Measurements from ENCODE around the genes PAK4, SAMD4B, SELENOV and LEUTX.

GRCh38 chr19:38851697-38852214, 2.0 kb upstream of the HNRNPL start:
- PRO-cap, 4 experiments: peak in 4 of 4 experiments; most common plus-strand start chr19:38852082 (in 2); most common minus-strand start chr19:38851908 (in 4)
- RAMPAGE, long total RNA, 2 experiments: no peak in any of the 2 experiments
- RRBS: 1% methylated on average over 15 of the region's 61 CpGs

DNA sequence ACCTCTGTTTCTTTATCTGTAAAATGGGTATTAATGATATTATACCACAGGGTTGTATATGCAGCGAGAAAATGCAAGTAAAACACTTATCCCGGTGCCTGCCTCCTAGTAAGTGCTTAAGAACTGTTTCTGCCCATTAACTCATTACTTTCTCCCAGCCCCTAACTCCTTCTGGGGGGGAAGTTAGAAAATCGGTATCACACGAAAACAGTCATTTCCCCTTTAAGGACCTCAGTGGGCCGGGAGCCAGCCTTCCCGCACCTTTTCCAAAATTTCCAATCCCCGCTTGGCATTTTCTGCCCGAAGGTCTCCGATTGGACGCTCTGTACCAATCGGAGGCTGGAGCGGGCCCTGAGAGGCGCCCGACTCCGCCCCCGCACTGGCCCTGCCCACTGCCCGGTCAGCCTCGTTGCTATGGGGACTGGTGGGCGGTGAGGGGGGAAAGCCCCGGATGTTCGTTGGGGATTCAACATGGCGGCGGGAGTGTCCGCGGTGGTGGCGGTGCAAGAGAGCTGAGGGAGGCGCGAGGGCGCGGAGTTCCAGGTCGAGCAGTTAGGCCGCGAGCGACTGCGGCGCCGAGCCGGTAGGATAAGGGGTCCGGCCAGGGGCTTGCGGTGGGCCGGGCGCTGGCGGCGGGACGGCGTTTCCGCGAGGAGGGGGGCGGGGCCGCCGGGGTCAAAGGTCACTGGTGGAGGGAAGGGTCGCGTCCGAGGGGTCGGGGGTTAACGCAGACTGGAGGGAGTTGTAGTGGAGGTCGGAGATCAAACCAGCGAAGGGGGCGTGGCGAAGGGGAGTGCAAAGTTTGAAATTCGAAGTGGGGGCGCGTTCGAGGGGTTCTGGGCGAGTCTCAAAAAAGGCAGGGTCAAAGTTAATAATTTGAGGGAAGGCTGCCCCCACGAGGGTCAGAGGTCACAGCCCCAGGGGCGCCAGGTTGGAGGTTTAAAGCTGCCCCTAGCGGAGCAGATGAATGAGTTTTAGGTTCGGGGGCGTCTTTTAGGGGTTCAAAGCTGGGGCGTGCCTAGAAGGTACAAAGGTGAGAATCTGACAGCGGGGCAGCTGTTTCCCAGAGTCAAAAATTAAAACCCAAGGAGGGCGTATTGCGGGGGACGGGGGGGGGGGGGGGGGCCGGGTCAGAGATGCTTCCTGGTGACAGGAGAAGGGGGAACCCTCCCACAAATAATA, at the start of gene PAK4:
Gene PAK4 (plus strand): TSS at position 450 of the 1,182 bp plus-strand sequence.
- PRO-cap, 4 experiments: peak in 4 of 4 experiments; most common plus-strand start position 469 of the sequence (in 4); most common minus-strand start position 233 of the sequence (in 1)
- RAMPAGE, long total RNA, 2 experiments: start-site peak on the plus strand in 1 of 2 experiments, centred at position 458 of the sequence, 155 reads per replicate
- RRBS: 2% methylated on average over 15 of the region's 76 CpGs

GRCh38 chr19:39131265-39132084, 5.9 kb downstream of the PAK4 start:
- PRO-cap, 4 experiments: no peak in any of the 4 experiments
- RAMPAGE, long total RNA, 2 experiments: no peak in any of the 2 experiments
- RRBS: 28% methylated on average over 2 of the region's 28 CpGs

DNA sequence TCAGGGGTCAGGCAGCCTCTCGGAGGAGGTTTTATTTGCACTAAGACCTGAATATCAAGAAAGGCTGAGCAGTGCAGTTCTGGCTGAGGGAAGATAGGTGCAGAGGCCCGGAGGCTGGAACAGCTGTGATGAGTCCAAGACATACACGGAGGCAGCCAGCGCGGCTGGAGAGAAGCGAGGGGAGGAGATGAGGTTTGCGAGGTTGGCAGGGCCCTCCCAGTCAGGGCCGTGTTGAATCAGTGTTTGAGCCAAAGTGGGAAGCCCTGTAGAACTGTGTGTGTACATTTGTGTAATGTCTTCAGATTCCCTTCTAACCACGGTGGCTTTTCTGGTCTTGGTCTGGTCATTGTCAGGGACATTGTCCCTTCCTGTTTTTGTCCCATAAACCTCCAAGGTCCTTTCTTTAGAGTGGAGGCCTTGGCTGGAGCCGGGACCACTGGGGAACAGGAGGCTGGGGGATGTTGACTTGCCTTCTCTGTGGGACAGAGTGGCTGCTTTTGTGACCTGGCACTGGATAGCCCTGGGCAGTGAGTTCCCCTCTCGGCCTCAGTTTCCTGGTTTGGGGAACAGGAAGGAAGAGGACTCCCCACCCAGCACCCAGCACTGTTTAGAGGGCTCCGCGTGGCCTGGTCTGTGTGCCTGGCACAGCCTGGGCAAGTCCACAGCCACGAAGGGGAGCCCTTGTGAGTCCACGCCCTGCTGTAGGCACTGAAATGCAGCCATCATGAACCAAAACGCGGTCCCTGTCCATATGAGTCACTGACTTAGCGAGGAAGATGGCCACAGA, 35.1 kb downstream of the PAK4 start:
- PRO-cap, 4 experiments: no peak in any of the 4 experiments
- RAMPAGE, long total RNA, 2 experiments: no peak in any of the 2 experiments
- RRBS: no CpG with 5 or more reads among the region's 18 CpGs

DNA sequence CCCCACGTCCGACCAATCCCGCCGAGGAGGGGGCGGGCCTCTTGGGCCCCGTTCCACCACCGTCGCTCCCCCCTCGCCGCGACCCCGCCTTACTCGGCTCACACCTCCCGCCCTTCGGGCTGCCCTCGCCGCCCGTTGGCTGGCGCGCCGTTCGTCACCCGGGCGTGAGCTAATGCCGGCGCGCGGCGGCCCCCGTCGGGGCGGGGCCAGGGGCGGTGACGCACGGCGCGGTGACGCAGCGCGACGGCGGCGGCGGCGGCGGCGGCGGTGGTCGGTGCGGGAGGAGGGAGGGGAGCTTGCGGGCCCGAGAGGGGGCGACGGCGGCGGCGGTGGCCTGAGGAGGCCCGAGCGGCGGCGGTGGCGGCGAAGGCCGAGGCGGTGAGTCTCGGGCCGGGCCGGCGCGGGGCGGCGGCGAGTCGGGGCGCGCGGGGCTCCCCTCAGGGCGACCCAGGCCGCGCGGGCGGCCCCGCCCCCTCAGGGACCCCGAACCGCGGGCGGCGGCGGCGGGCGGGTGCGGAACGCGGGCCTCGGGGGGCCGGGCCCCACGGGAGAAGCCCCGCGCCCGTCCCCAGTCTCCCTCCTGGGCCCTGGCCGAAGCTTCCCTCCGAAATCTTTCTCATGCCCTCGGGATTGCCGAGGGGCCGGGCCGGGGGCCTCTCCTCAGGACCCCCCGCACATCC, at the start of gene SAMD4B:
Gene SAMD4B (plus strand): TSS at position 223 of the 680 bp plus-strand sequence.
- PRO-cap, 4 experiments: peak in 4 of 4 experiments; most common plus-strand start position 243 of the sequence (in 3)
- RAMPAGE, long total RNA, 2 experiments: start-site peak on the plus strand in 1 of 2 experiments, centred at position 280 of the sequence, 22 reads per replicate
- RRBS: under 1% methylated on average over 10 of the region's 107 CpGs

DNA sequence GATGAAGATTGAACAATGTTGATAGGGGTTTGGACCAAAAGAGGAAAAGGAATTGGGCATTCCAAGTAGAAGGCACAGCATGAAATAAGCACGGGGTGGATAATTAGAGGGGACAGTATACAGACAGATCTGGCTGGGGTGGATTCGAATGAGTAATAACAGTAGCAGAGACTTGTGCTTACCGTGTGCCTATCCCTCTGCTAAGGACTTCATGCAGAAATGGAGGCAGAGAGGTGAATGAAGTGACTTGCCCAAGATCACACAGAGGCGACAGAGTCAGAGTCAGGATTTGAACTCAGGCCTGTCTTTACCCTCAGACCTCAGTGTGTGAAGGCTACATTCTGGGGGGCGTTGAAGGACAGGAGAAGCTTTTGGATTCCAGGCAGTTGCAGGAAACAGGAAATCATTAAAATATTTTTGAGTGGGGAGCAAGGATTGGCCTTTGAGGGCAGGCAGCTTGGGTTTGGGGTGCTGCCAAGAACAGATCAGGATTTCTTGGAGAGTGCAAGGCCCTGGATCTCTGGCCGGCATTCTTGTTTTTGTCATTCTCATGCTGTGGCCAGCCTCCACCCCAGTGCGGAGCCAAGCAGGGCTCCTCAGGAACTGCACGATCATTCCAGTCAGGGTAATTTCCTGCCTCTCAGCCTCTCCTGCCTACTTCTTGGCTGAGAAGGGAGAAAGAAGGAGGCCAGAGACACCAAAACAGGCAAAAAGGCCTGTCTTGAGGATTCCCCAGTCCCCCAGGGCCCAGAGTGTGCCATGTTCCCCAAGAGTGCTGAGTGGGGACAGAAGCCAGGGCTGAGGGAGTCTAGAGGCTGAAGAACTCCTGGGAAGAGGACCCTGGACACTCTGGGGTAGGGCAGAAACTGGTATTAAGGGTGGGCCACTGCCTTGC, 18.6 kb downstream of the PAF1 start:
- PRO-cap, 4 experiments: peak in 3 of 4 experiments; most common plus-strand start position 545 of the sequence (in 2)
- RAMPAGE, long total RNA, 2 experiments: no peak in any of the 2 experiments
- RRBS: no CpG with 5 or more reads among the region's 8 CpGs

GRCh38 chr19:39372991-39373193, 18.0 kb downstream of the PAF1 start:
- PRO-cap, 4 experiments: peak in 1 of 4 experiments; most common minus-strand start chr19:39373108 (in 1)
- RAMPAGE, long total RNA, 2 experiments: no peak in any of the 2 experiments
- RRBS: no CpG with 5 or more reads among the region's 1 CpG

GRCh38 chr19:39375980-39376375, 14.9 kb downstream of the PAF1 start:
- PRO-cap, 4 experiments: no peak in any of the 4 experiments
- RAMPAGE, long total RNA, 2 experiments: no peak in any of the 2 experiments

DNA sequence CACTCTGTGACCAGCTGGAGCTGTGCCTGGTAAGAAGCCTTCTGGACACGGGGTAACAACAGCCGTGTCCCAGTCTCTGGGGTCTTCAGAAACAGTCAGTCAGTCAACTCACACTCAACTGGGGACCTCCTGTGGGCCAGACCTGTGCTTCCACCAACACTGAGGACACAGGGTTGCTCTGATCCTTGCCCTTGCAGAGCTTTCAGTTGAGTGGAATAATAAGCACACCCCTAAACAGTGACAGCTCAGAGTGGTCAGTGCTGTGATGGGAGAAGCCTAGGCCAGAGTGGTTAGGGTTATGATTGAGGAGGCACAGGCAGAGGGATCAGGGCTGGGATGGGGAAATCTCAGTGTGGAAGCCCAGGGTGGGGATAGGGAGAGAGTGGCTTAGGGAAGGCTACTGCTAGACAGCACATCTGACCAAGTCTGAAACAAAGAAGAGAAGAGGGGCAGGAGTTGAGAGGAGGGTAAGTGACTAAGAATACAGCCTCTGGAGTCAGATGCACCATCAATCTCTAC, 2.5 kb downstream of the MED29 start:
- PRO-cap, 4 experiments: no peak in any of the 4 experiments
- RAMPAGE, long total RNA, 2 experiments: no peak in any of the 2 experiments
- RRBS: no CpG with 5 or more reads among the region's 2 CpGs

DNA sequence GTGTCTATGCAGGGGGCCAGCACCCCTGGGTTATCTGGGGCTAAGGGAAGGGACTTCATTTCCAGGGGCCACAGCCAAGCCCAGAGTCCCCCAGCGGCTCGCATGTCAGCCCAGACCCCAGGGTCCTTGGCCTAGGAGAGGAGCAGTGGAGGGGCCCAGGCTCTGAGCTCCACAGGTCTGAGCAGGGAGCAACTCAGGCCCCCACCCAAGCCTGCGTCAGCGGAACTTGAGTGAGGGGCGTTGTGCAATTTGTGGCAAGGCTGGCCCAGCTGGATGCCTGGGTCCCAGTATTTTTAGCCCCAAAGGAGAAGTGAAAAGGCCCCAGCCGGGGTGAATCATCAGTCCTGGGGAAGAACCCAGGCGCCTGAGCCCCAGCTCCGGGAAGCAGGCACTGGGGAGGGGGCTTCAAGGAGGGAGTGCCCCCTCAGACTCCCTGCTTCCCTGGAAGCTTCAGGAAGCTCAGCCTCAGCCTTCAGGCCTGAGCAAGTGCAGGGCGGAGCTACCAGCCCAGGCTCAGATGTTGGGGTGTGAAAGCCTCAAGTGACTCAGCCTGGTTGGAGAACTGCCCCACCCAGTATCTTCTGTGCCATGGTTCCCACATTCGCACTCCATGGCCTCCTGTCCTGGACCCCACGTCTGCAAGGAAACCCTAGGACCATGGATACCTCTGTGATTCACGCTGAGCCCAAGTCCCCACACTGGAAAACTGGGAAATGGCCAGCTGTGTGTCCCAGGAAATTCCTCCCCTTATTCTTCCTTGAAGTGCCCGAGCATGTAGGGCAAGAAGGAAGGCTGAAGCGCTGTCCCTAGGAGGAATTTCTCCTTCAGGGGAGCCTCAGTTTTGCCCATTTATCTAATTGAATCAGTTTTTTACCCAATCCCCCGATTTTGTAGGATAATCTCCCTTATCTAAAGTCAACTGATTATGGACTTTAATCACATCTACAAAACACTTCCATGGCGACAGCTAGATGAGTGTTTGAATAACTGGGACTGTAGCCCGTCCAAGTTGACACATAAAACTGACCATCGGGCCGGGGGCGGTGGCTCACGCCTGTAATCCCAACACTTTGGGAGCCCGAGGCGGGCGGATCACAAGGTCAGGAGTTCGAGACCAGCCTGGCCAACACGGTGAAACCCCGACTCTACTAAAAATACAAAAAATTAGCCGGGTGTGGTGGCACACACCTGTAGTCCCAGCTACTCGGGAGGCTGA, 7.5 kb downstream of the MED29 start:
- PRO-cap, 4 experiments: peak in 4 of 4 experiments; most common plus-strand start position 543 of the sequence (in 3); most common minus-strand start position 179 of the sequence (in 4)
- RAMPAGE, long total RNA, 2 experiments: no peak in any of the 2 experiments
- RRBS: 43% methylated on average over 3 of the region's 29 CpGs

GRCh38 chr19:39459144-39459607, 13.8 kb downstream of the SUPT5H start:
- PRO-cap, 4 experiments: no peak in any of the 4 experiments
- RAMPAGE, long total RNA, 2 experiments: no peak in any of the 2 experiments
- RRBS: no CpG with 5 or more reads among the region's 6 CpGs

DNA sequence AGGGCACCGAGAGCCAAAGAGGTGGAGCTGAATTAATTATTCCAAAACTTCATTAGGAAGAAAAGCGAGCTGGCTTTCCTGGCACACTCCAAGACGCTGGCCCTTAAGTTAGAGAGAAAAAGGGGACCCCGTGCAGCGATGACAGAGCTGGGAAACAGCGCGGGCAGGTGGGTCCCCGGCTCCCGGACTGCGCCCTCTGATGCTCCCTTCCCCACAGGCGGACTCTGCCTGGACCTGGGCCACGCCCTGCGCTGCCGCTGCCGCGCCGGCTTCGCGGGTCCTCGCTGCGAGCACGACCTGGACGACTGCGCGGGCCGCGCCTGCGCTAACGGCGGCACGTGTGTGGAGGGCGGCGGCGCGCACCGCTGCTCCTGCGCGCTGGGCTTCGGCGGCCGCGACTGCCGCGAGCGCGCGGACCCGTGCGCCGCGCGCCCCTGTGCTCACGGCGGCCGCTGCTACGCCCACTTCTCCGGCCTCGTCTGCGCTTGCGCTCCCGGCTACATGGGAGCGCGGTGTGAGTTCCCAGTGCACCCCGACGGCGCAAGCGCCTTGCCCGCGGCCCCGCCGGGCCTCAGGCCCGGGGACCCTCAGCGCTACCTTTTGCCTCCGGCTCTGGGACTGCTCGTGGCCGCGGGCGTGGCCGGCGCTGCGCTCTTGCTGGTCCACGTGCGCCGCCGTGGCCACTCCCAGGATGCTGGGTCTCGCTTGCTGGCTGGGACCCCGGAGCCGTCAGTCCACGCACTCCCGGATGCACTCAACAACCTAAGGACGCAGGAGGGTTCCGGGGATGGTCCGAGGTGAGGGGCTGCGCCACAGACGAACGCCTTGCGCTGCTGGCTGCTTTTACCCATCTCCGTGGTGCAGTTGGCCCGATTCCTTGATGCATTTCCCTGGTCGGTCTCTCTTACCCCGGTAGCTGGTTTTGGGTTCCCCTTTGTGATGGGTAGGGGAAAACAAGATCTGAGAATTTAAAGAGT, 7.8 kb upstream of the SELENOV start:
- PRO-cap, 4 experiments: peak in 2 of 4 experiments; most common plus-strand start position 484 of the sequence (in 2)
- RAMPAGE, long total RNA, 2 experiments: no peak in any of the 2 experiments
- RRBS: 4% methylated on average over 30 of the region's 101 CpGs

- PRO-cap, 4 experiments: no peak in any of the 4 experiments
- RAMPAGE, long total RNA, 2 experiments: no peak in any of the 2 experiments
- RRBS: 3% methylated on average over 45 of the region's 98 CpGs
These were observed at the start of gene SELENOV for GRCh38 chr19:39514757-39516092. TSS of gene SELENOV (plus strand) at chr19:39515139.

- PRO-cap, 4 experiments: no peak in any of the 4 experiments
- RAMPAGE, long total RNA, 2 experiments: no peak in any of the 2 experiments
- RRBS: no CpG with 5 or more reads among the region's 6 CpGs
These were observed 3.5 kb downstream of the SELENOV start for GRCh38 chr19:39518412-39518854.

GRCh38 chr19:39558454-39559059, 18.6 kb upstream of the EID2 start:
- PRO-cap, 4 experiments: no peak in any of the 4 experiments
- RAMPAGE, long total RNA, 2 experiments: no peak in any of the 2 experiments
- RRBS: no CpG with 5 or more reads among the region's 7 CpGs

- PRO-cap, 4 experiments: no peak in any of the 4 experiments
- RAMPAGE, long total RNA, 2 experiments: no peak in any of the 2 experiments
- RRBS: no CpG with 5 or more reads among the region's 5 CpGs
These were observed at the start of gene LEUTX for GRCh38 chr19:39778559-39779096. TSS of gene LEUTX (plus strand) at chr19:39778854.

- PRO-cap, 4 experiments: no peak in any of the 4 experiments
- RAMPAGE, long total RNA, 2 experiments: no peak in any of the 2 experiments
- RRBS: no CpG with 5 or more reads among the region's 25 CpGs
These were observed 52.9 kb upstream of the PSMC4 start for GRCh38 chr19:39917937-39918628.

DNA sequence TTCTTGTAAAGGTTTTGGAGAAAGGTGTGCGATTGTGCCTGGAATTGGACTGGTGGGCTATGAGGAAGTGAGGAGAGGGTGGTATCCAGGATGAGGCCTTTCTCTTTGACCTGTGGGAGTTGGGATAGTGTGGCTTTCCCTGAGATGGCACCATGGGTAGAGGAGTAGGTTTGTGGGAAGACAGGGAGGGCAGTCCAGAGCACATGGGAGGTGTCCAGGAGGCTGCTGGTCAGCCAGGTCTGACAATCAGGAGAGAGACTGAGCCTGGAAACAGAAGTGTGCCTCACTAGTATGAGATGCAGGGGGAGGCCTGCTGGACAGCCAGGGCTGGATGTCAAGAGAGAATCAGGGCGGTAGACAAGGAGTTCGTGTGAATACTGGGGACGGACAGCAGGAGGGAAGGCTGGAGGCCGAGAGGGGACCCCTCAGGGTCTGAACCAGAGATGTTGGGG, 2.8 kb downstream of the PSMC4 start:
- PRO-cap, 4 experiments: no peak in any of the 4 experiments
- RAMPAGE, long total RNA, 2 experiments: no peak in any of the 2 experiments
- RRBS: no CpG with 5 or more reads among the region's 5 CpGs

DNA sequence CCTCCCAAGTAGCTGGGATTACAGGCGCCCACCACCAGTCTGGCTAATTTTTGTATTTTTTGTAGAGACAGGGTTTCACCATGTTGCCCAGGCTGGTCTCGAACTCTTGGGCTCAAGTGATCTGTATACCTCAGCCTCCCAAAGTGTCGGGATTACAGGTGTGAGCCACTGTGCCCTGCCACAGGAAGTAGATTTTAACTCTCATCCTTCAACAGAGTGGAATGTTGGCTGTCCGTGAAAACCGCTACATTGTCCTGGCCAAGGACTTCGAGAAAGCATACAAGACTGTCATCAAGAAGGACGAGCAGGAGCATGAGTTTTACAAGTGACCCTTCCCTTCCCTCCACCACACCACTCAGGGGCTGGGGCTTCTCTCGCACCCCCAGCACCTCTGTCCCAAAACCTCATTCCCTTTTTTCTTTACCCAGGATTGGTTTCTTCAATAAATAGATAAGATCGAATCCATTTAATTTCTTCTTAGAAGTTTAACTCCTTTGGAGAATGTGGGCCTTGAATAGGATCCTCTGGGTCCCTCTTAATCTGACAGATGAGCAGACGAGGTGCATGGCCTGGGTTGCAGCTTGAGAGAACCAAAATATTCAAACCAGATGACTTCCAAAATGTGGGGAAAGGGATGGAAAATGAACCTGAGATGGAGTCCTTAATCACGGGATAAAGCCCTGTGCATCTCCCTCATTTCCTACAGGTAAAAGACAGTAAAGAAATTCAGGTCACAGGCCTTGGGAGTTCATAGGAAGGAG, 10.2 kb downstream of the PSMC4 start:
- PRO-cap, 4 experiments: no peak in any of the 4 experiments
- RAMPAGE, long total RNA, 2 experiments: no peak in any of the 2 experiments
- RRBS: no CpG with 5 or more reads among the region's 11 CpGs

GRCh38 chr19:40091281-40091605, 500 bp upstream of the ZNF780A start:
- PRO-cap, 4 experiments: no peak in any of the 4 experiments
- RAMPAGE, long total RNA, 2 experiments: no peak in any of the 2 experiments
- RRBS: no CpG with 5 or more reads among the region's 5 CpGs